LUHMES (cell line): ENCODE data around the gene DCLK3.

DNA sequence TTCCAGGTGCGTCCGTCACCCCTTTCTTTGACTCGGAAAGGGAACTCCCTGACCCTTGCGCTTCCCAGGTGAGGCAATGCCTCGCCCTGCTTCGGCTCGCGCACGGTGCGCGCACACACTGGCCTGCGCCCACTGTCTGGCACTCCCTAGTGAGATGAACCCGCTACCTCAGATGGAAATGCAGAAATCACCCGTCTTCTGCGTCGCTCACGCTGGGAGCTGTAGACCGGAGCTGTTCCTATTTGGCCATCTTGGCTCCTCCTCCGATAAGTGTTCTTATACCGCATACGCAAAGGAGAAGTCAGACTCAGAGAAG lies 620.4 kb downstream of the PDCD6IP start:
- PRO-cap: no peak

- PRO-cap: unidirectional peak, minus-strand start at chr3:36764422
Observed at GRCh38 chr3:36764092-36764821, at the start of gene DCLK3. DCLK3 (minus strand) TSS chr3:36764553.

DNA sequence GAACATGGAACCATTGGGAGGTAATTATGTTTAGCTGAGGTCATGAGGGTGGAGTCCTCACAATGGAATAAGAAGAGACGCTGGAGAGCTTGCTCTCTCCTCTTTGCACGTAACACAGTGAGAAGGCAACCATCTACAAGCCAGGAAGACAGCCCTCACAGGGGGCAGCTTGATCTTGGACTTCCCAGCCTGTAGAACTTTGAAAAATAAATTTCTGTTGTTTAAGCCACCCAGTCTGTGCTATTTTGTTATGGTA lies 39.6 kb downstream of the TRANK1 start:
- PRO-cap: no peak

DNA sequence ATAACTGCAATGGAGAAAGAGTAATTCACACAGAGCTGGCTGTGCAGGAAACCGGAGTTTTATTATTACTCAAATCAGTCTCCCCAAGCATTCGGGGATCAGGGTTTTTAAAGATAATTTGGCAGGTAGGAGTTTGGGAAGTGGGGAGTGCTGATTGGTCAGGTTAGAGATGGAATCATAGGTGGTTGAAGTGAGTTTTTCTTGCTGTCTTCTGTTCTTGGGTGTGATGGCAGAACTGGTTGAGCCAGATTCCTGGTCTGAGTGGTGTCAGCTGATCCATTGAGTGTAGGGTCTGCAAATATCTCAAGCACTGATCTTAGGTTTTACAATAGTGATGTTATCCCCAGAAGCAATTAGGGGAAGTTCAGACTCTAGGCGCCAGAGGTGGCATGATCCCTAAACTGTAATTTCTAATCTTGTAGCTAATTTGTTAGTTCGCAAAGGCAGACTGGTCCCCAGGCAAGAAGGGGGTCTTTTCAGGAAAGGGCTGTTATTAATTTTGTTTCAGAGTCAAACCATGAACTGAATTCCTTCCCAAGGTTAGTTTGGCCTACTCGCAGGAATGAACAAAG lies 20.6 kb upstream of the TRANK1 start:
- PRO-cap: no peak

DNA sequence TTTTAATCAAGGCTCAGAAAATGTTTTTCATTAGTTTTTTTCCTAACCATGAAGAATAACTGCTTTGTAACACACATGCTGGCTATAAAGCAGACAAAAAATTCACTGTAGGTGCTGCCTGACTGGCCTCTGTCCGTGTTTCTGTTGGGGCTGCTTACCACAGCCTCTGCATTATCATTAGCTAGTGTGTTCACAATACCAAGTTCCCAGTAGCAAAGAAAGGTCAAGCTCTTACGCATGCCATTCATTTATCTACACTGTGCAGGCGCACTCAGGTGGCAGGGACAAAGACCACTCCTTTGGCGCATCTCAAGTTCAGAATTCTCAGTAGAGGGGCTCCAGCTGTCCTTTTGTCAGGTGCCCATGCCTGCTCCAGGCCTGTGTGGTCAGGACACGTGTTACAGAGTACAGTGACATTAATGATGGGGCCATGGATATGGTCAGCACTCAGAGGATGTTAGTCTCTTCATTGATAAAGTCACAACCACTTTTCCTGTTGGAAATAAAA lies 22.3 kb downstream of the MLH1 start:
- PRO-cap: no peak

DNA sequence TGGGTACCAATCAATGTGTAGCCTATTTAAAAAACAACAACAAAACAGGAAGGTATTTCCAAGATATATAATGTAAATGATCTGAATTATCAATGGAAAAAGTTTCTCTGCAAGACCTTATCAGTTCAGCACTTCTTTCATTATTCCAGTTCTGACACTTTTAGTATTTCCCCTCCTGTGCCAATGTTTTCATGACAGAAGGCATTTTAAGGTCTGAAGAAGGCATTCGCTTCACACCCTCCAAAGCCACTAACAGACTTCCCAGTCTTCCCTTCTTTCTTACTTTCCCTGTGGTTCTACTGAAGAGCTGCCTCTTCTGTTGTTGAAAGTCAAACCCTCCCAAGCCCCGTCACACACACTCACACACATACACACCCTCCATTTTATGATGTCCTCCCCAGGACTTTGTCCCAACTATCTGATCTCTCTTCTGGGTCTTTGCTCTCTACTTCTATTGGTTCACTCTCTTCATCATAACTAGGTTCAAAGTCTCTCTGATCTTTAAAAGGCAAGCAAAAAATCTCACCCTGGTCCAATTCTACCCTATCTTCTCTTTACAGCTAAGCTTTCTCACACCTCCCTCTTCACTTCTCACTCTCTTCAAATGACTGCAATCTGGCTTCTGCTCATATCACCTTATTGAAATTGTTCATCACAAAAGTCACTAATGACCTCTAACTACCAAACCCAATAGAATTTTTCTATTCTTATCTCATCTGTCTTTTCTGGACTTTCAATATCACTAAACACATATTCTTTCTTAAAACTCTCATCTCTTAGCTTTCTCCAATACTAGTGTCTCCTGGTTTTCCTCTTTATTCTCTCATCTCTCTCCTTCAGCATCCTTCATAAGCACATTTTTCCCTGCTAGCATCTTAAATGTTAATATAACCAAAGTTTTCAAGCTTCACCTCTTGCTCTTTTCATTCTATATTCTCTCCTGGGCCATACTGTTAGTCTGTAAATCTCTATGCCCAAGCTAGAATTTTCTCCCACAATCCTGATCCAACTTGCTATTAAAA lies 34.8 kb downstream of the LRRFIP2 start:
- PRO-cap: no peak

DNA sequence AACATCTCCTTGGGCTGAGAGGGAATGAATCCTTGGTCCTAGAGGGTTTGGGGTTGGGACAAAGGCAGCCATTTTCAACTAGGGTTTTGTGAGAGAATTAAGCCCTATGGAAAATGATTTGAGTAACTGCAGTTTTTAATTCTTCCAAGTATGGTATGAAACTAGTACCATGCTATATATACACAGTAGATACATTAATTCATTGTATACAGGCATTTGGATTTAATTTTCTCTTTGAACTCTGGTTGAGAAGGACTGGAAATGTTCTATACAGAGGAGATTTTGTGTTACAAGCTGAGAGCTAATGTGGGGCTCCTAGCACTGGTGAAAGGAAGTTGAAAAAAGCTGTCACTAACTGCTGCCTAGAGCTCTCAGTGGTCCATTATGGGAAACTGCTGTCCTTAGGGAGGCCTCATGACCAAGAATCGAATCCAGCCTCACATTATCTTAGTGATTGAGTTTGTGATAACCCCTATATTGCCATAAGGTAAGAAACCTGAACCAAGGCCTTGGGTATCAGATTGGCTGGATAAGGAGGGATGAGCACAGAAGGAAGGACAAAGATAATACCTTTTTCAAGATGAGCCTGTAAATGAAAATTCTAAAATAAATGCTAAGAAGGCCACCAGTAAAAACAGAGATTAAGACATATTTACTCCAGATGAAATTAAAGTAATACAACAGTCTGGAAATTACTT lies 18.5 kb downstream of the GOLGA4 start:
- PRO-cap: no peak

GRCh38 chr3:37595202-37595783 lies 143.4 kb downstream of the ITGA9 start:
- PRO-cap: no peak

GRCh38 chr3:37812585-37812997 lies 49.1 kb upstream of the CTDSPL start:
- PRO-cap: no peak

- PRO-cap: no peak
Observed at GRCh38 chr3:37863985-37864296, 2.3 kb downstream of the CTDSPL start.

GRCh38 chr3:37892711-37893610 lies 31.3 kb downstream of the CTDSPL start:
- PRO-cap: no peak

DNA sequence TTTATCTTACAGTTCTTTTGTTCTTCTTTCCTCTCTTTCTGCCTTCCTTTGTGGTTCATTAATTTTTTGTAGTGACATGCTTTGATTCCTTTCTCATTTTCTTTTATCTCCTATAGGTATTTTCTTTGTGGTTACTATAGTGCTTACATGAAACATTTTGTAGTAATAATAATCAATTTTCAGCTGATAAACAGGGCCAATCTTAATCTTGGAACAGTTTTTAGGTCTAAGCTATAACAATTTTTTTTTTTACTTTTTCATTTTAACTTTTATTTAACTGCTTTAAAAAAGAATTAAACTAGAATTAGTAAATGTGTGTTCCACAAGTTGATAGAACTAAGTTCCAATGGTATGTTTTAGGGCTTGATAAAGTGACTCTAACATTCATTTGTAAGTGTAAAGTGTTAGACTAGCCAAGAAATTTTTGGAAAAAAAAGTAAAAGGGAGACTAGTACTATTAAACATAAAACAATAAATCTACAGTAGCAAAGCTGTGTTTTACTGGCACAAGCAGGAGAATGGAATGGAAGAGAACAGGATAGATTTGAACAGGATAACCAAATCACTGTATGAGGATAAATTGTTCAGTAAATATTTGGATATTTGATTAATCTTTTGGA lies 58.9 kb upstream of the VILL start:
- PRO-cap: no peak

DNA sequence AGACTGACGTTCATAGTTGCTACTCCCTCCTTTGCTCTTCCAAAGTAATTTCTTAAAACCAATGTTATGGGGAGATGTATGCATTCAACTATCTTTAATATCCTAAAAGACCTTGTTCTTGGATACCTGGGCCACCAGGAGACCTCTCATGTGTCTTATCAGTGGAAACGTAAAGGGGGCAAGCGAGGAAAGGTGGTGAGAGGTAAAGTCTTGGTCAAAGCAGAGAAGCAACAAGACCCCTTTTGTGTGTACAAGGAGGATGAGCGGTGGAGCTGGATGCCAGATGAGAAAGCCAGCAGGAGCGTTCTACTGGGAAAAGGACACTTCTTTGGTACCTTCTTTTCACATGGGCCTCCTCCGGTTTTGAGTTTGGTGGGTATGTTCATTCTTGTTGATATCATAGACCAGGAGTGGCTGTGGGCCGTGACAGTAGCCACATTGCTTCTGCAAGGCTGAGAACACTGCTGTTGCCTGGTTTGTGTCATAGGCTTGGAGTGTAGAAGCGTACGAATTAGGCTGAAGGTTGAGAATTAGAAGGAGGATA lies 47.0 kb upstream of the VILL start:
- PRO-cap: no peak

- PRO-cap: no peak
Observed at GRCh38 chr3:37955905-37956357, 34.7 kb upstream of the VILL start.

GRCh38 chr3:37964266-37965255 lies 26.0 kb upstream of the VILL start:
- PRO-cap: no peak

DNA sequence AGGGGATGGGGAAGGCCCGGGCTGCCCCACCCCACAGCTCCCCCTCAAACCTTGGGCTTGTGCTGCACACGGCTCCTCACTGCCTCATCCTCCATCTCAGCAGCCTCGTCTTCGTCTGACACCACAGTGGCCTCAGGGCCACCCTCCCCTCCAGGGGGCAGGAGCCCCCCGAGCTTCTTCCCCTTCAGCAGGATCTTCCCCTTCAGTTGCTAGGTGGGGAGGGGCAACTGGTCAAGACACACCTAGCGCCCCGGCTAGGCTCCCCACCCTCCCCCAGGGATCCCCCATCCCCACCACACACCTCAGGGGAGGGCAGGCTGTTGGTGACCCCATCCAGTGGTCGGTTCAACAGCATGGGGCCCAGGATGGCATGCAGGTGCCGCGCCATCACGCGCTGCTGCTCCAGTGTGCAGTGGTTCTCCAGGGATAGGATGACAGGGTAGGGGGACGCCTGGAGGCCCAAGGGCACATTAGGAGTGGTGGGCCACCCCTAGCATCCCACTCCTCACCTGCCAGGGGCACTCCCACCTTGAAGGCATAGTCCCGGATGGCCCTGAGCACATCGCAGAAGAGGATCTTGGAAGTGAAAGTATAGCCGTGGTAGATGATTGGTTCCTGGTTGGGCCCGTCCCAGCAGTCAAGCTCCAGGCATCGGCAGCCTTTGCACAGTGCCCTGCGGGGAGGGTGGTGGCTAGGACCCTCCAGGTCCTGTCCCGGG lies 19.2 kb downstream of the VILL start:
- PRO-cap: no peak

DNA sequence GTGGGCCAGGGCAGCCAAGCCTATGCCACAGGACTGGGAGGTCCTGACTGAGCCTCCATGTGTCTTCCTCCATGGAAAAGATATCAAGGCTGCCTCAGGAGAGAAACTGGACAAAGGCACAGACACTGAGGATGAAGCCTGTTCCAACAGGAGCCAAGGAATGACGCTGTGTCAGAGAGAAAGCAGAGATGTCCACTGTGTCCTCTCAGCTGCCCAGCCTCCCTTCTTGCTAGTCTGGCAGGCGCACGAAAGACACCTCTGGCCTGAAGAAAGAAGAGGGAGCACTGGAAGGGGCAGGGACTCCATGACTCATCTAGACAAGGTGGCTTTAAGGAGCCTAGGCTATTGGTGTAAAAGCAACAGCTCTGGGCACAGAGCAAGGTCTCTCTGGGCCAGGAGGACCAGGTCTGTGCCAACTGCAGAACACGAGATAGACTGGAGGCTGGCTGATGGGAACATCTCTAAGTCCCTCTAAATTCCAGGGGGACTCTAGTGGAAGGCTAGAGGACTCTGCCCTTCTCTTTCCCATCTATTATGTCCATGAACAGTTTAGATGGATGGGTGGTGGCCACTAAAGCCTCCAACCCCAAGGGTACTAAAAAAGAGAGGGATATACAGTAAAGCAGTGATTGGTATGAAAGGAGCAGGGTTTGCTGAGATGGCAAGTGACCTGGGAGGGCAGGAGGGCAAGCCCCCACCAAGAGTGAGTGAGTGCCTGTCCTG lies 1.3 kb downstream of the PLCD1 start:
- PRO-cap: no peak

DNA sequence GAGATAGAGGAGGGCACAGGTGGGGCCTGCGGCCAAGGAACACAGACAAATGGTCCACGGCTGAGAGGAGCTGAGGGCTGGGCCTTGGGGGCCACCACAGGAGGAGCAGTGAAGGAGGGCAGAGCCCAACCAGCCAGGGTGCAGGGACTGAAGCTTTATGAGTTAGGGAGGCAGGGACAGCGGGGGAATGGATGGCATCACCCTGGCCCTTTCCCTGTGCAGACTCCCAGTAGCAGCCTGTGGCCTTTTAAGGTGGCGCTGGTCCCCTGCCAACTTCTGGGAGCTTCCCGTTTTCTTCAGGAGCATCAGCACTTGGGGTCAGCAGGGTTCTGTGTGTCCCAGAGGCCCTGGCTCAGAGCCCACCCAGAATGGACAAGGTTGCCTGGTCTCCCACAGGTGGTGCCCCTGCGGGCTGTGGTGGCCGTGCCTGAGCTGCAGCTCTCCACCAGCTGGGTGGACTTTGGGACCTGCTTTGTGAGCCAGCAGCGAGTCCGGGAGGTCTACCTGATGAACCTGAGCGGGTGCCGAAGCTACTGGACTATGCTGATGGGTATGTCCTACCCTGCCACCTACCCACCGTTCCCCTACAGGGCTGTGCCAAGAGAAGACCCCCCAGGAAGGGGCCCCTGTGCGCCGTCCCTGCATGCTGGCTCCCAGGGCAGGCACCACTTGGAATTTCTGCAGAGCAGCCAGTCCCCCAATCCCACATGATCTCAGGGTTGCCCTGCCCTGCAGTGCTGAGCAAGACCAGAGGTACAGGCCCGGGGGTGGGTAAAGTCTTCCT lies 15.5 kb downstream of the ACAA1 start:
- PRO-cap: no peak

GRCh38 chr3:38122775-38123467 lies 14.0 kb downstream of the ACAA1 start:
- PRO-cap: no peak

- PRO-cap: no peak
Observed at GRCh38 chr3:38449921-38450266, 3.8 kb upstream of the ACVR2B start.